LHCN-M2 (cell line): ENCODE data around the genes CNTF, FAM111B, FAM111A, MS4A4A and PRPF19.

DNA sequence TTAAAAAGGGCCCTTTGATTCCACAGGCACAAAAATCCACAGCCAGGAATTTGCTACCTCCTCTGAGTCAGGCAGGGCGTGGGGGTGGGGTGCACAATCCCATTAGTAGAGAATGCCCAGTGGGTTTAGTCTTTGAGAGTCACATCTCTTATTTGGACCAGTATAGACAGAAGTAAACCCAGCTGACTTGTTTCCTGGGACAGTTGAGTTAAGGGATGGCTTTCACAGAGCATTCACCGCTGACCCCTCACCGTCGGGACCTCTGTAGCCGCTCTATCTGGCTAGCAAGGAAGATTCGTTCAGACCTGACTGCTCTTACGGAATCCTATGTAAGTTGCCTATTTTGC, at the start of gene CNTF:
TSS of gene CNTF (plus strand) at position 128 of the 347 bp plus-strand sequence.
- RAMPAGE, long total RNA: no peak

GRCh38 chr11:58935036-58935610, 4.2 kb upstream of the GLYATL1 start:
- RAMPAGE, long total RNA: no peak

DNA sequence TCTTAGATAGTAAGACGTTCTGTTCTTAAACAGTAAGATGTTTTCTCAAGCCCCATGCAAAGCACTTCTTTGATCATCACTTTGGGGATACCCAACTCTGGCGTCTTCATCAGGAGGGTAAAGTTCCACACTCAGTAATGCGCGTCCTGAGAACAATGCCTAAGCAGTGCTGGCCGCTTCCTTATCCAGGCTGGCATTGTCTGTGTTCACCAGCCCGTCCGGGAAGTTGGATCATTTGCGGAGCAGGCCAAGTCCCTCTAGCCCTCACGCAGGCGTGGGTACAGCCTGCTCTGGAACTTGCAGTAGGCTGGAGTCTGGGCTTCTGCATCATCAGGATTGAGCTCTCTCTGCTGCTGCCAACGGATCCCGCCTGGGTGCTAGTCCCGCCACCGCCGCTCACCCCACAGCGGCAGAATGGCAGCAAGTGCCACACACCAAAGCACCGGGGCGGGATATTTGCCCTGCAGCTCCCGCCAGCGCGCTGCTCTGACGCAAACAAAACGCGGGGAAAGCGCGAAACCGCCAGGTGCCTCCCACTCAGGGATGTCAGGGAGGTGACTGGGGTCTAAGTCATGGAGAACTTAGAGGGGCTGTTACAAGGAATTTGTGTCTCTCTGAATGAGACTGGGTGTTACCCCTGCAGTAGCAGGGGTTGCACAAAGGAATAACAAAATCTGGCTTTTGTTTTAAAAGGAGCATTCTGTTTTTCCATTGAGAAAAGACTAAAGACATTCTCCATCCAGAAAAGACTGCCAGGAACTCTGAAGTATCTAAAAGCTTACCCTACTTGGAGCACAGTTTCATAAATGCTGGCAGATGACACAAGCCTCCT, 29.1 kb downstream of the GLYATL1 start:
- RAMPAGE, long total RNA: no peak

GRCh38 chr11:59106148-59107277, at the start of gene FAM111B:
Gene FAM111B (plus strand): TSS chr11:59107237.
- RAMPAGE, long total RNA: no peak

DNA sequence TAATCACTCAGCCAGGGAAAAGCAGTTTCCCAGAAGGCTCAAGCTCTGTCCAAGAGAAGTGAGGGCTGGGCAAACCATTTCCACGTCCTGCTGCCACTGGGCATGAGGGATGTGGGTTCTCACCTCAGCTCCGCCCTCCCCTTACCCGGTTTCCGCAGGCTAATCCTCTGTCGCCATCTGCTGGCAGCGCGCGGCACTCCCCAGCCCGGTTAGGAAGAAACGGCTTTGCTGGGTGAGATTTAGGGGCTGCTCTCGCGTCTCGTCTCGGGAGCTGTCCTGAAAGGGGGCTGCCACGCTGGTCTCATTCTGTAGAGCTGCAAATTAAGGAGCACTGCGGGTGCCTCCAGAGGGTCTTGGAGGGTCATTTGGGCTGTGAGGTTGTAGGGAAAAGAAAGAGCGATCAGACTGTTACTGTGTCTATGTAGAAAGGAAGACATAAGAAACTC, 6.7 kb upstream of the FAM111A start:
- RAMPAGE, long total RNA: no peak

DNA sequence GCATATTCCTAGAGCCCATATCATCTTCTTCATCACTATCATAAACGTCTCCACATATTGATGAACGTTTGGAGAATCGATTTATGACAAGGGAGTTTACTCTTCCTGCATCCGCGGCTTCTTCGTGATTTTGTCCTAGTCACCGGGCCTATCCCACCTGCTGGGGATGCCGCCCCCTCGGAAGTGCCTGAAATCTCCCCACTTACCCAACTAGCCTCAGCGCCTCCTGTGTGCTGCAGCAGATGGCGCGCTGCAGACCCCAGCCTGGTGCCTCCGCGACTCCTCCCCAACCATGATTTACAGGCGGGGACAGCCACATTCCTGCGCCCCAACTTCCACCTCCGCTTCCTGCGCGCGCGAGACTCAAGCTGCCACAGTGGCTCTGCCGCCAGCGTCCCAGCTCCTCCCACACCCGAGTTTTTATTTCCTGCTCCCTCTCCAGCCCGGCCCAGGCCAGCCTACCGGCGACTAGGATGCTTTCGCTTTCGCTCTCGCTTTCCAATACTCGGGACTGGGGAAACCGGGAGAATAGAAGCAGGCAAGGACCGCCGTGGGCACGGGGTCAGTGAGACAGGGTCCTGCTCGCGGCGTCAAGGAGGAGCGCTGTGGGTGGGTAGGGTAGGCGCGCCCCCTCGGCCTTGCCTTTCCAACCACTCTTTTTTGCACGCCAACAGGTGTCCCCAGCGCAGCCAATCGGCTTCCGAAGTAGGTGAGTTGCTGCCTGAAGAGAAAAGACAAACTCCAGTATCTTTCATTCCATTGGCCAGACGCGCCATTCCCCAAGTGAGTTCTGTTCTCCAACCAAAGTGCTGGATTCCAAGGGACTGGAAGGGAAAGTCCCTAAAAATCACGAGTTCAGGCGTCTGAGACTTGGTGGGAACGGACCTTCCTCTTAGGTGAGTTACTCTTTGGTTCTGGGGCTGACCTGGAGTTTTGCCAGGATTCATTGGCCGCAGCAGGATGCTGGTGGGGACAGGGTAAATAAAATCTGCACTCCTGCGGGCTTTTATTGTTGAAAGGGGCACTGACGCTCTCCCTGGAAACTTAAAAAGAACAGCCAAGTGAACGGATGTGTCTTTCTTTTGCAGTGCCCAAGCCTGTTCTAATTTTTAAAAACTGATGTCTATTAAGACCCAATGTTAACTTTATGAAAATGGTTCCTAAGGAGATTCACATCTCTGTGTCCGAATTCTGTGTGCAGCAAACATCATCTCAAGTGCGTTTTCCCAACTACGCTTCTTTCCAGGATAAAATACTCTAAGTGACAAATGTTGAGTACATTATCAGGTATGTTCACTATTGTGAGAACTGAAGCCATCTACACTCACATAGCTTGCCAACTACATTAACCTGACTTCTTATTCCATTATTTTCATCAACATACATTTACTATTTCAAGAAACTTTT, at the start of gene FAM111A:
TSS of gene FAM111A (plus strand) at position 448 of the 1,407 bp plus-strand sequence.
- RAMPAGE, long total RNA: start-site peak on the minus strand centred at position 313 of the sequence, 5 bp wide, 7 reads; start-site peak on the plus strand centred at position 487 of the sequence, 91 bp wide, 52 reads

- RAMPAGE, long total RNA: no peak
Observed at GRCh38 chr11:59175638-59176054, 3.7 kb downstream of the DTX4 start.

- RAMPAGE, long total RNA: no peak
Observed at GRCh38 chr11:59210549-59211624, 1.8 kb downstream of the MPEG1 start.

DNA sequence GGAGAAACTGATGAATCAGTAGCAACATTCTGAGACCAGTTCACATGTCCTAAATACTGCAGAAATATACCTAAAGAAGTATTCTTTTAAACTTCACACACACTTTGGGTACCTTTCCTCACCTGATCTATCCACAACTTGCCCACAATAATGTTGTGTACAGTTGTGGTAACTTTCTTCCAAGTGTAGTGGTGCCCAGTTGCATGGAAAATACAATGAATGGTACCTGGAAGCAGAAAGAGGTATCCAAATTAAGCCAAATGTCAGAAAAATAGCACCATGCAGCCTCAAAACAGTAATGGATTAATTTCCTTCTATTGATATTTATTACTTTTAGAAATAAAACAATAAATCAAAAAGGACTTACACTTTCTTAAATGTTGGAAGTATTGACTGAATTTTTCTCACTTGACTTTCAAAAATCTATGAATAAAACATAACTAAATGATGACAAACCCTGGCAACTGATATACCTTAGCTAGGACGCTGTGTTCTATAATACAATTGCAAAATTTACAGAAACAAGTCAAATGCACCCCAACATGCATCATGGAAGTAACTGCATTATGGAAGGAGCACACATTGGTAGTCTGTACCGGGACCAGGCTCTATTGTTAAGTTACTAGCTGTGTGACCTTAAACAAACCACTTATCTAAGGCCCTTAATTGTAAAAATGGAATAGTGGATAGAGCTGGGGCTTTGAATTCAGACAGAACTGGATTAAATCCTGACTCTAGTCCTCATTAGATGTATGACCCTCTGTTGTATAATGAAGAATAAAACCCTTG, 34.1 kb downstream of the OSBP start:
- RAMPAGE, long total RNA: no peak

GRCh38 chr11:59644413-59644885, 24.4 kb downstream of the PATL1 start:
- RAMPAGE, long total RNA: no peak

DNA sequence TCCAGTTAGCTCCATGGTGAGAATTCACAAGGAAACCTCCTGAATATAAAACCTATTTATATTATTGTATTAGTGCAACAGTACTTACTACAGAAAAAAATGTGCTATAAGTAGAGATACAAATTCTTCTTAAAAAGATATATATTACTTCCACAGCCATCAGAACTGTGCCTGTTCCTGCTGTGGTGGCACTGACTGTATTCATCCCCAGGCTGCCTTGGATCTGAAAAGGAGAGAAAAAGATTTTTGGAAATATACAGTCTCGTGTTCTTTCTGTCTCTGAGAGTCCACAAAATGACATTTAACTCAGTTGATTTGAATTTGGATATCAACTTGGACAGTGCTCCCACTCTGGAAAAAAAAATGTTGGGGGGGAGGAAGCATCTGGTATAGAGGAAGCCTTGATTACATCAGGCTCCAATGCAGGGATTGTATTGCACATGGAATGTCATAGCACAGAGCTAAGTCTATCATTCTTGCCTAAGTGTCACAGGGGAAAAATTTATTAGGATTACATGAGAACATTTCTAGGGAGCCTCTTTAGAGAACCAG, 23.2 kb downstream of the MS4A6A start:
- RAMPAGE, long total RNA: no peak

DNA sequence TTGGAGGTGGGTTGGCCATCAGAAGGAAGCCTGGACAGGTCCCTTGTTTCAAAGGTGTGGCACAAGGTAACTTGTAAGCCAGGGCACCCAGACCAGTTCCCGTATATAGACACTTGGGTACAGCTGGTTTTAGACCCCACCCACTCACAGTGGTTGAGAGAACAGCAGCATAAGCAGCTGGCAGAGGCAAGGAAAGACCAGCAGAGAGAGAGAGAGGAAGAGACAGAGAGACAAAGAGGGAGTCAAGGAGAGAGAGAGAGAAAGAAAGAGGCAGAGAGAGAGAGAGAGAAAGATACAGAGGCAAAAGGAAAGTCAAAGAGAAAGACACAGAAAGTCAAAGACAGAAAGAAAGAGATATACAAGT, 3.7 kb upstream of the MS4A6A start:
- RAMPAGE, long total RNA: no peak

DNA sequence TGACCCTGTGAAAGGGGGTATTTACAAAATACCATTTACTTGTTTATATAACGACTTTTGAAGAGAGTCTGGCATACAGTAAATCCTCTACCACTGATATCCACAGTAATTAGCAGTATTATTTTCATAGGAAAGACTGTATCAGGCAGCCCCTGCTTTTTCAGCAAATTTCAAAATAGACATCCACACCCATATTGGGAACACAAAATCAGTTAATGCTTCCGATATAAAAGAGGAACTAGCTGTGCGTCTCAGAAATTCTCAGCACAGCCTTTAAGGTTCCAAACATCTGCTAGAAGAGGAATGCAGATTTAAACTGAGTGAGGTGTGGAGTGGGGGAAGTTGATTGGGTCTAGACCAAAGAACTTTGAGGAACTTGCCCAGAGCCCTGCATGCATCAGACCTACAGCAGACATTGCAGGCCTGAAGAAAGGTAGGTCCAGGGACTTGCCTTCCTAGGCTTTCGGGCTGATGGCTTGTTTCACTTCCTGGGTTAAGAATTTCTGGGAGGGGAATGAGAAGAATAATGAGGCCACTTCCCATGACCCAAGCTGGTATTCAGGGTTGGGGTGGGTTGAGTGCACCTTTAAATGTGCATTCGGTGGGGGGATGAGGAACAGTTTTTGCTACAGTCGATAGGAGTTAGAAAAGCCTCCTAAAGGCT, at the start of gene MS4A4A:
TSS of gene MS4A4A (plus strand) at position 383 of the 664 bp plus-strand sequence.
- RAMPAGE, long total RNA: no peak

GRCh38 chr11:60396841-60397395, 659 bp downstream of the MS4A14 start:
- RAMPAGE, long total RNA: no peak

- RAMPAGE, long total RNA: no peak
Observed at GRCh38 chr11:60498830-60499430, 6.4 kb downstream of the MS4A12 start.

DNA sequence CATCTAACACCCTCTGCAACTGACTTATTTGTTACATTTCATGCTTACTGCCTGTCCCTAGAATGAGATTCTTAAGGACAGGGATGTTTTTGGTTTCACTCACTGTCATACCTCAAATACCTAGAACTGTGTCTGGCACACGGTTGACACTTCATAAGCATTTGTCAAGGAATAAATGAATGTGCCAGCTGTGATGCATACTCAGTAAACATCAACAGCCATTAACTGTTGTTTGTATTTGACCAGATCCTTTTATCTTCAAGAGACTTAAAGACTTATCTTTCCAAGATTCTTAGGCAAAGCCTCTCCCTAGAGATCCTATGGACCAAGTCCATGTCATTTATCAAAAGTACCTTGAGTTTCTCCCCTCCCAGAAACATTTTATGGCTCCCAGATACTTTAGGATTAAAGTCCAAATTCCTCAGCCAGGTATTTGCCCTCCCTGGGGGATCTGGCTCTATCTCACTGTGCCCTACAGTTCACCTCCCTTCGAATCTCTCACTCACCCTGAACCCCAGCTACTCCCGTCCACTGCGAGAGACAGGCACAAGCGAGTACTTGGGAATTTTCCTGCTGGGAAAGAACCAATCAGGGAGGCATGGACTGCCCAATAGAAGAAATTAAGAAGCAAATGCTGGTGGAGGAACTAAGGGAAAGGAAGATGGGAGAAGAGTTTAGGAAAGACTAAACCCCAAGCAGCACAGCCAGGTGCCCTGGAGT, 11.8 kb downstream of the MS4A8 start:
- RAMPAGE, long total RNA: no peak

GRCh38 chr11:60843077-60843727, 1.3 kb downstream of the CCDC86 start:
- RAMPAGE, long total RNA: no peak

DNA sequence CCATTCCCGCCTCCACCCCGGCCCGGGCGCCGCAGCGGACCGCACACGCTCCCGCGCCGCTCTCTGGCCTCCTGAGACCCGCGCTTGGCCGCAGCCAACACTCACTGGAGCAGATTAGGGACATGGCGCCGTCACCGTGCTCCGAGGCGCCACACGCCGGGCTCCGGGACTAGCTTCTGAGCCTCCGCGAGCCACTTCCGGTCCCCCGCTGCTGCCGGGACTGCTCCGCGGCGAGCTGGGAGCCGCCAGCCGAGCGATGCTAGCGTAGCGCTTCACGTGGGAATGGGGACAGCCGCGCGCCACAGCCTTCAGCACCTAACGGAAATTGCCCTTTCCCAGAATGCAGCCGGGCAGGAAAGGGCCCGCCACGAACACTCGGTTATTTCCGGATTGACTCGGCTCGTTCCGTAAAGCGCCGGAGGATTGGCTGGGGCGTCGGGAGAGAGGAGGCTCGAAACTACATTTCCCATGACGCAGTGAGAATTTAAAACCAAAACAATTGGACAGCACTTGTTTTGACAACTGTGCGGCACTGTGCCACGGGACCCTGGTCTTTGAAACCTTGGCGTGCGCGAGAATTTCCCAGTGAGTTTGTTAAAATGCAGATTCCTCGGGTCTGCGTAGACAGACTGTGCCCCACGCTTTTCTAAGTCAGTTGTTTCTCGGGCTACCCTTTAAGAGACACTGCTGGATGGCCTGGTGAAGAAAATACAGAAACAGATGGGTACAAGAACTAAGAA, at the start of gene PRPF19:
TSS of gene PRPF19 (minus strand) at position 327 of the 740 bp plus-strand sequence.
- RAMPAGE, long total RNA: no peak

DNA sequence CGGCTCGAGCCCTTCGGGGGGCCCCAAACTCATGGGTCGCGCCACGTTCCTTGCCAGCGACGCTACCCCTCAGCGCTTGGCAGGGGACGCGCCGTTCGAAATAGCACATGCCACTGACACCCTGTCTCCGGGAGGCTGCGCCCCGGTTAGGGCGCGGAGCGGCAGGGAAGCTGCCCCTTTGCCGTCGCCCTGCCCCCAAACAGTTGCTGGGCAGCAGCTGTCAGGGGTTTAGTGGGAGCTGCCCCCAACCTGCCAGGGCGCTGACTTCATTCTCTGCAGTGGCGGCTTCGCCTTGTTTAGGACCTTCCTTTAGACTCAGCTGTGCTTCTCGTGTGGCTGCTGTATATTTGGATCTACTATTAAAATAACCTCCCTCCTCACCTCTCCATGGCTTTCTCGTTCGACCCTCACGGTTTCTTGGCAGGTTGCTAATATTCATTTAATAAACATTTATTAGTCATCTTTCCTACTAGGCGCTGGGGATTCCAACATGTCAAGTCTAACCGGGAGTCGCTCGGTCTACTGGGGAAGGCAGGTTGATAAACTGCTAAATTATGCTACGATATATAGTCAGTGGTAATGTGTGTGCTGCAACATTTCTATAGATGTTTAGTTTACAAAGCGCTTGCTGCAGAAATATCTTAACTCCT, 777 bp downstream of the TMEM109 start:
- RAMPAGE, long total RNA: no peak

DNA sequence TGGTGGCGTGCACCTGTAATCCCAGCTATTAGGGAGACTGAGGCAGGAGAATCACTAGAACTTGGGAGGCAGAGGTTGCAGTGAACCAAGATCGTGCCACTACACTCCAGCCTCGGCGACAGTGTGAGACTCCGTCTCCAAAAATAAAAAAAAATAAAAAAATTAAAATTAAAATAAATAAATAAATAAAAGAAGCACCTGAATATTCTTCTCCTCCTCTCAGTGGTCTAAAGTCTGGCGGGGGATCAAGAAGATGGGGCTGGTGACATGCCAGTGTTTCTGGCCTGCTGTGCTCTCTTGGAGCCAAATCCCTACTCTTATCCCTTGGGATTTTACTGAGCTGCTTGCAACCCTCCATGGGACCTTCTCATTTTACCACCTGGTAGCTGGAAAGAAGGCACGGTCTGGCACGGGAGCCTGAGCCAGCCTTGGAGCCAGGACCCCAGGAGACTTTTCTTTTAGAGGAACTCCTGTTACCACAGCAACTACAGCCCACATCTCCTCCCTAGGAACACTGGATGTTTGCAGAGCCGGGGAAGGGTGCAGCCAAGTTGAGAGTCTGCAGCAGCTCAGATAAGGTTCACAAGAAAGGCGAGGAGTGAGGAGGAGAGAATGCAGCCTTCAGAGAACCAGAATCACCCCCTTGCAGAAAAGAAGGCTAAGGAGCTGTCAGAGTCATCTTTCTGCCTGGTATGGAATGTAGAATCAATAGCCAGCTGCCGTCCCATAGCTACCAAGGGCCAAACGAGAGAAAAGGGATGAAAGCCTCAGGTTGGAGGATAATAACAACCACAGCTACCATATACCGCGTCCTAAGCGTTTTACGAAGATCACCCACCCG, 21.4 kb downstream of the CD6 start:
- RAMPAGE, long total RNA: no peak